Fallopian tube (tissue), 1 donor: Measurements from ENCODE around the gene PARVB.

DNA sequence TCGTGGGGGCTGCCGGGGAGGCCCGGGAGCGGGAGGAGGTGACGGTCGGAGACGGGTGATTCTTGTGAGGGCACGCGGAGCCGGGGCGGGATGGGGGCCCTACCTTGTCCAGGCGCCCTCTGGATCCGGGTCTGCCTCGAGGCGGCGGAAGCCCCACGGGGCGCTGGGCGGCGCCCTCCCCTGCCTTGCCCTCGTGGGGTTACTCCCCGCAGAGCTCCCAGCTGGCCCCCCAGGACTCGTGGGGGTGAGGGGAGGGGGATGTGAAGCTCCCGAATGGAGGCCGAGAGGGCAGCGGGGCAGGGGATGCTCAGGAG, 13.3 kb upstream of the CYB5R3 start:
- PRO-cap, result no peak

- PRO-cap, result no peak
Measured at GRCh38 chr22:42680507-42681006, 31.4 kb upstream of the CYB5R3 start.

DNA sequence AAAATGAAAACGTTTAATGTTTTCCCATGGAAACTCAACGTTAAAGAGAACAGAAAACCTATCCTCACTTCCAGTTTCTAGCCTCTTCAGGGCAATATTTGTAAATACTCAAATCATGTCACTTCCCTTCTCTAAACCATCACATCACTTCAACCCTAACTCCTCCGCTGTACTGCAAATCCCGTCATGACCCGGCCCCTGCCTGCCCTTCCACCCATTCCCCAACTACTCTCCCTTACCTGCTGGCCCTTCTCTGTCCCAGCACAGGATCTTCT, 74.8 kb upstream of the ARFGAP3 start:
- PRO-cap, result no peak

DNA sequence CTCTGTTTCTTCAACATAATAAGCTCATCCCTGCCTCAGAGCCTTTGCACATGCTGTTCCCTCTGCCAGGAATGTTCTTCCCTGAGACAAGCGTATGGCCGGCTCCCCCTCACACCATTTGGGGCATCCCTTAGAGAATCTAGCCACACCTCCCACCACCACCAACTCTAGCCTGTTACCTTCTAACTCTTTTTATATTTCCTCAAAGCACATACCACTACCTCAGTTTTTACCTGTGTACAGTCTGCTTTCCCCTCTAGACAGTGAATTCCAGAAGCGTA, 75.0 kb upstream of the ARFGAP3 start:
- PRO-cap, result no peak

DNA sequence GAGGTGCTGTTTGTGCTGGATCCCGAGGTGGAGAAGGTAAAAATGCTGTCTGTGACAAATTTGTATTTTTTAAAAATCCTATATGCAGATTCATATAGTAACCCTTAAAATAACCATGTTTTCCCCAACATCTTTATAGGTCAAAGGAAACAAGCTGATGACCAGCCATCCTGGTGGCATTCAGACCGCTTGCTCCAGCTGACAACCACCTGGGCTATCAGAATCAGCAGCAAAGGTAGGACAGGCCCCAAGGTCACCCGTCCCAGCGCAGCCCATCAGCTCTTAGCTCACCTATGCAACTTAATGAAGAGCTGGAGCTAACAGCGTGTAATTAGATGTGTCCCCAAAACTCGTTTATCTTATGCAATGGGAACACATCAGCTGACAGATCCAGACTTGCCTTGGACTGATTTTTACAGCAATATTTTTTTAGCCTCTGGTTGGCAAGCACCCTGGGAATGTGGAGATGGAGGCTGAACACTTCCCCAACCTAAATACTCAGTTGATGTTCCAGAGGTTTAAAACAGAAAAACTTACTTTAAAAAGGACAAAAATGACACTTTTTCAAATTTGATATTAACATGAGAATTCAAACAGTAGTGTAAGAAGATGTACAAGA, 76.0 kb downstream of the PACSIN2 start:
- PRO-cap, result no peak

DNA sequence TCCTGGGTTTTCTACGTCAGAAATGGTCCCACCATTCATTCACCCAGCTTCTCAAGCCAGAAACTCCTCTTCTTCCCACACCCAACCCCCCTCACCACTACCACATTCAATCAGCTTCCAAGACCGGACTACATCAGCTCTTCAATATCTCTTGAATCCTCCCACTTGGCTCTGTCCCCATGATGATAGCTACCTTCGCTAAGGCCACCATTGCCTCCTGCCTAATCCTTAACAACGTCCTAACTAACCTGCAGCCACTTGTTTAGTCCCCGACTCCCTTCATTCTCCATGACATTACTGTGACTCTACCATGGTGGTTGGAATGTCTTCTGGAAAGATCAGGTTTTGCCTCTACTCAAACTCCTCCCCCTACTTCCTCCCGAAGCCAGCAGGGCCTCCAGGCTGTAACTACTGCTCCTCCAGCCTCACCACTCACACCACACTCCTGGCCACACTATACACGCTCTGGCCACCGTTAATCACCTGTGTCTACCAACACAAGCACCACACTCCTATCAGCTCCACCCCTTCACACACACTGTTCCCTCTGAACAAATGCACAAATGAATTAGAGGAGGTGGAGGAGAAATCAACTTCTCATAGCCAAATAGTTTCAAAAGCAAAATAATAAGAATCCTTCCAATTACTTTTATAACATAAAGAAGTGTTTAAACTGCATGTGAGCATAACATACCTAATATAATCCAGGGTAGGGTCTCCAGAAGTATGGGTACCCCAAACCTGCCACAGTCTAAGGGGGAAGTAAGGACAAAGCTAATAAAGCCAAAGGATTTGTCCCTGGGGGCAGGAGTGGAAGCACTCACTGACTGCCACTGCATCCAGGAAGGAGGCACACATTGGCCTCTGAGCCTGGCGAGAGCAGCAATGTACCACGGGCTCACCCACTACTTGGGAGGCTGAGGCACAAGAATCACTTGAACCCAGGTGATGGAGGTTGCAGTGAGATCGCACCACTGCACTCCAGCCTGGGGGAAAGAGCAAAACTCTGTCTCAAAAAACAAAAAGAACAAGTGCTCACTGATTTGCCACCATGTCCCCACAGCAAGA, 69.1 kb downstream of the PACSIN2 start:
- PRO-cap, result no peak

DNA sequence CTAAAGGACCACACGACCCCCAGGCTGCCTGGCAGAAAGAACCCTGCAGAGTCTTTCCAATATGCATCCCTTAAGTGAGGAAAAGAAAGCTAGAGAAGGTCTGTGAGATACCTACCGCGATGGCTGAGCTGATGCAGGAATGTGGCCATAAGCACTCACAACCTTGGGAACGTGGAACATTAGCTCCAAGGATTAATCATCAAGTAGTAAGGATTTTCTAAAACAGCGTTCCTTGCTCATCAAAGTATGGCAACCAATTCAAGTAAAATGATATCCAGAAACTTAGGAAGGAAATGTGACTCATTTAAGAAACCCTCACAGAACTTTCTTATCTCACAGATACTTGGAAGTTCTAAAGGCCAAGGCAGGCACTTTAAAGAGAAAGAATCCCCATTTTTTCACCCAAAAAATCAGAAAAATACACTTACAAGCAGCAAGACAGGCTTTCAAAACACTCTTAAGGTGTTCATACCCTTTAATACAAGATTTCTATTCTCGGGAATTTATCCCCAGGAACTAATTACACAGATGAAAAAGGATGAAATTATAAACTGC, 12.7 kb downstream of the PACSIN2 start:
- PRO-cap, result no peak

DNA sequence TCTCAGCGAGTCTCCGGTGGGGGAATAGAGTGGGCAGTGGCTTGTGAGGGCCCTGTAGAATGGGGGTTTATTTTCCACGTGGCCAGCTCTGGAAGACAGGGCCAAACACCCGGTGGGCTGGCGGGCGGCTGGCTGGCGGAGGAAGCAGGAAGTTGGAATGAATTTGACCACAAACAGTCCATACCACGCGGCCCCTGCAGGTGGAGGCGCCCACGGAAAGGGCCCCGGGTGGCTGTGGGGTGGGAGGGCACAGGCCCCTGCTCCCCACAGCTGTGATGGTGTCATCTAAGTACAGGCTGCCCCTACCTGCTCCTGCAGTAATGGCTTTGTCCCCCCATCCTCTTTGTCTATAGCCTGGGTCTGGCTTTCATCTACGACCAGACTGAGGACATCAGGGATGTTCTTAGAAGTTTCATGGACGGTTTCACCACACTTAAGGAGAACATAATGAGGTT, 15.0 kb downstream of the MCAT start:
- PRO-cap, result no peak

GRCh38 chr22:43235453-43236149, 48.7 kb upstream of the TTLL12 start:
- PRO-cap, result no peak

DNA sequence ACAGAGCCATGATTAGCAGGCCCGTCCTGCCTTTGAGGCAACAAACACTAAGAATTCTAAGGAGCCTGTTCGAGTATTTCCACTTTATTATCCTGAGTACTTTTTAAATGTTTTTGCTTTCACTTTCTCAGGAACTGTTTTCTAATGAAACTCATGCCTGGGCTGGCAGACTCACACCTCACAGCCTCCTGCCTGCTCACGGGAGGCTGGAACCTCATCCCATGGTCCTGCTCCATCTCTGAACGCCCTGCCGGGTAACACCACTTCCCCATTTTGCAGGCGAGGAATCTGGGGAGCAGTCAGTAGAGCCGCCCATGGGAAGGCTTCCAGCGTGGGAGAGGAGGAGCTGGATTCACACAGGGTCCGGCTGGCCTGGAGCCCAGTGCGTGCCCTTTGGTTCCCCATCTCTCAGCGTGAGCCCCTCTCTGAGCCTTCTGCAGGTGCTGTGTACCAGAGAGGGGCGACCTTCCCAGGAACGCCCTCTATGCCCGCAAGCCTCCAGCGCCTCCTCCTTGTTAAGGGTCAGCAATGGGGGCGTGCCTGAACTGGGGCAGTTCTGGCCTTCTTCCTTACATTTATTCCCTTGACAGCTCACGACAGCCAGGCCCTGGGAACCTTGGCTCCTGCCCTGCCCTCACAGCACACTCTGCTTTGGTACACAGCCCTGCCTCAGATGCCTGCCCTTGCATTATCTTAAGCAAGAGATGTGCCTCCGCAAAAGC, 53.5 kb downstream of the SCUBE1 start:
- PRO-cap, result no peak

DNA sequence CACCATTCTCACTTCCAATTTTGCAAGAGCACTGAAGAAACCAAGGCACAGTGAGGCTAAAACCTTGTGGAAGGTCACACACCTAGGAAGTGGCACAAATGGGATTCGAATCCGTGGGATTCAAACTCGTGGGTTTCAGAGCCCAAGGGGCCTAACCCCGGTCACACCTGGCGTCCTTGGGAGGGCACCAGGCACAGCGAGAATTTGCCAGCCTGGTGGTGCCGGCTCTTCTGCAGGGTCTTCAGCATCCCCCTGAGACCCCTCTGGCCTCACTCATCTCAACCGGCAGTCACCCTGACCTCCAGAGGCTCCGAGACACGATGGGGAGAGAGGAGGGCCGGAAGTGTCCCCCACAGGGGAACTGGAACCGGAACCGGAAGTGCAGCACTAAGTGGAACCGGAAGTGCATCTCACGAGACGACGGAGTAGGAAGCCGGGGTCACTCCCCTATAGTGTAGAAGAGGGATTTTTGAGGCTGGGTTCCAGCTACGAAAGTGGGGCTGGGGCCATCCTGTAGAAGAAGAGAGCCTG, 22.4 kb downstream of the SCUBE1 start:
- PRO-cap, result no peak

DNA sequence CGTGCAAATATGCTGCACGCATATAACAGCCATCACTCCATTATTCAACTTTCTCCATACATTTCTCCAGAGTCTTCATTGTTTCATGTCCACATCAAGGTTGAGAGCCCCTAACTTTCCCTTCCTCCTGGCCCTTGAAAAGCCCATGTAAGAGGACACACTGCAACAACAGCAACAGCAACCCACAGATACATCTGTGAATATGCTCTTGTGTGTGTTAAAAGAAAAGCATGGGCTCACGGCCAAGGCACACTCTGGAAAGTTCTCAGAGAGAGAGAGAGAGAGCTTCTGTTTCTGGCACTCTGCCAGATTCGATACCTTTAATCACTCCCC, 34.0 kb upstream of the MPPED1 start:
- PRO-cap, result no peak

DNA sequence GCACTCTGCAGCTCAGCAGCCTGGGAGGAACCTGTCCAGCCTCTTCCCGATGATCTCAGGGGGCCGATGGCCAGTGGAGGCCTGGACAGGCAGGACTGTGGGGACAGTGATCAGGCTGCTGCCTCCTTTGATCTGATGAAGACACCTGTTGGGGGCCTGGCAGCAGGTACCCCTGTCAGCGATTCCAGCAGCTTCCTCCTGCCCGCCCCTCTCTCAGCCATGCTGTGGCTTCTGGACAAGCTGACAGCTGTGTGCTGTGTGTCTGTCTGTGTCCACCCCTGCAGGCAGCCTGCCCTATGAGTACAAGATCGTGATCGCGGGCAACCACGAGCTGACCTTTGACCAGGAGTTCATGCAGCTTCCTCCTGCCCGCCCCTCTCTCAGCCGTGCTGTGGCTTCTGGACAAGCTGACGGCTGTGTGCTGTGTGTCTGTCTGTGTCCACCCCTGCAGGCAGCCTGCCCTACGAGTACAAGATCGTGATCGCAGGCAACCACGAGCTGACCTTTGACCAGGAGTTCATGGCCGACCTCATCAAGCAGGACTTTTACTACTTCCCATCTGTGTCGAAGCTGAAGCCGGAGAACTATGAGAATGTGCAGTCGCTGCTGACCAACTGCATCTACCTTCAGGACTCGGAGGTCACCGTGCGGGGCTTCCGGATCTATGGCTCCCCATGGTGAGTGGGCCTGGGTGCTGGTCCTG, 62.6 kb downstream of the MPPED1 start:
- PRO-cap, result no peak

GRCh38 chr22:43744264-43744729, 67.8 kb downstream of the EFCAB6 start:
- PRO-cap, result unidirectional peak, minus-strand start at chr22:43744559

DNA sequence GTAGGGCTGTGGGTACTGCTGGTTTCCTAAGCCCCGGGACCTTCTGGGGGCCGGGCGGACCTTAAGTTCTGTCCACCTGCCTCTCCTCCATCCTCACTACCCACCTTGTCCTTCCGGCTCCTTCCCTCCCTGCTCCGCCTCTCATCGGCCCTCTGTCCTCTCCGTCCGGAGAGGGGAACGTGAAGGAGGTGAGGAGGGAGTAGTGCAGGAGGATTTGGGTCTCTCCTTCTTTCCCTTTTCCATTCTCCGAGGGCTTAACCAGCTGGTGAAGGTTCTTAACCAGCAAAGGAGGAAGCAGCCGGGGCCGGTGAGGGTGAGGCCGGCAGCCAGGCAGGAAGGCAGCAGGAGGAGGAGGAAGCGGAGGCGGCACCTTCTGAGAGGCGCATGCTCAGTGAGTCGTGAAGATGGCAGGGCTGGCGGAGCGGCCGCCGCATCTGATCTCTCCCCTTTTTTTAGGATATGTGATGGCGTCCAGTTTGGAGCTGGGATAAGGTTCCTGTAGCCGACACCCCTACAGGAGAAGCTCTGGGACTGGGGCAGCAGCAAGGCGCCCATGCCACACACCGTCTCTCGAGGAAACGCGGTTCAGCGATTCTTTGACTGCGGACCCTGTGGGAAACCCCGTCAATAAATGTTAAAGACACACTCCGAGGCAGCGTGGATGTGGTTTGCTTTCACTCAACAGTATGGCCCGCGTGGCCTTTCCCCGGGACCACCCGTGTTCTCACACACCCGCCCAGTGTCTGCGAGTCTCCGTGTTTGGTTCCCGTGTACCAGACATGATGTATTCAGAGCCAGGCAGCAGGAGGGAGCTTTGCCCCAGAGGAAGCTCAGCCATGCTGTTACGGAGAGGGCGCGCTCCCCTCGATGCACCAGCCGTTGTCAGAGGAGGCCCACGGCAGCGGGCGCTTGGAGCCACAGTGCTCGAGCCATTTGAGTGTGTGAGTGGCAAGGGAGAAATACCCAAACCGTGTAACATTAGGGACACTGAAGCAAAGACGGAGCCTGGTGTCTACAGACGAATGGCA, 27.9 kb upstream of the PARVB start:
- PRO-cap, result bidirectional peak, plus-strand start at position 399 of the sequence, minus-strand start at position 338 of the sequence

GRCh38 chr22:44023535-44023830, 619 bp upstream of the PARVB start:
- PRO-cap, result no peak

- PRO-cap, result bidirectional peak, plus-strand start at chr22:44024277, minus-strand start at chr22:44024167; unidirectional peak, minus-strand start at chr22:44024806
Measured at GRCh38 chr22:44023831-44024947, at the start of gene PARVB. Gene PARVB, plus strand, starts transcription at chr22:44024302.

GRCh38 chr22:44056822-44057175, 32.7 kb downstream of the PARVB start:
- PRO-cap, result no peak

DNA sequence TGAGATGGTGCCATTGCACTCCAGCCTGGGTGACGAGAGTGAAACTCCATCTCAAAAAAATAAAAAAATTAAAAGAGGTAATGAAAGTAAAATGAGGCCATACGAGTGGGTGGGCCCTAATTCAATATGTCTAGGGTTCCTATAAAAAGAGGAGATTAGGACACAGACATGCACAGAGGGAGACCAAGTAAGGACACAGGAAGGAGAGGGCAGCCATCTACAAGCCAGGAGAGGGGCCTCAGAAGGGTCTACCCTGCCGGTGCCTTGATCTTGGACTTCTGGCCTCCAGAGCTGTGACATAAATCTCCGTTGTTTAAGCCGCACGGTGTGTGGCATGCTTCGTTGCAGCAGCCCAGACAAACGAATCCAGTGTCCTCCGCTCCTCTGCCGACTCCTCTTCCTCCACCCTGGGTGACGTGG, 51.7 kb upstream of the PARVG start:
- PRO-cap, result no peak

- PRO-cap, result no peak
Measured at GRCh38 chr22:44519565-44520270, 21.7 kb upstream of the RTL6 start.